ENCODE data around the genes PRSS2, EPHA1 and ARHGEF35.

- PRO-cap = no peak
These were observed 9.3 kb upstream of the PRSS1 start for GRCh38 chr7:142740000-142740305.

DNA sequence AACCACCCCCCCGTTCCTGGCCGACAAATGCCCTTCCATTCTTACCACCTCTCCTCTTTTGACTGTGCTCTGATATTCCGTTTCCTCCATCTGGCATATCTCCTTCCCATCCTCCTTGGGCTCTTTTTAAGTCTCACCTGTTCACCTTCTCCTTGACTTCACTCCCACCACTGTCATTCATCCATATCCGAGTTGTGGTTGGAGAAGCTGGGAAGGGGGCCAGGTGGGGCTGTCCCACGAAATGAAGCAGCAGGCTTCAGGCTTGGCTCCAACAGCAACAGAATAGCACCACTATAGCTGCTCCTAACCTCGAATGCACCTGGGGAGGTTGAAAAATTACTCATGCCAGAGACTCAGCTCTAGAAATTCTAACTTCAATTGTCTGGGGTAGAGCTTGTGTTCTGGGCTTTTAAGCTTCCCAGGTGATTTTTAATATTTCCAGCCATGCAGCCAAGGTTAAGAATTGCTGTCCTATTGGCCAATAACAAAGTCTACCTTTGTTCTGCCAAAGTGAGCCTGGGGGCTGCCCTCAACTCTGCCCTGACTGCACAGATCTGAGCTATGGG is 364 bp downstream of the PRSS1 start:
- PRO-cap = no peak

- PRO-cap = no peak
These were observed at the start of gene PRSS2 for GRCh38 chr7:142770692-142771060. PRSS2 (plus strand) TSS chr7:142770970.

DNA sequence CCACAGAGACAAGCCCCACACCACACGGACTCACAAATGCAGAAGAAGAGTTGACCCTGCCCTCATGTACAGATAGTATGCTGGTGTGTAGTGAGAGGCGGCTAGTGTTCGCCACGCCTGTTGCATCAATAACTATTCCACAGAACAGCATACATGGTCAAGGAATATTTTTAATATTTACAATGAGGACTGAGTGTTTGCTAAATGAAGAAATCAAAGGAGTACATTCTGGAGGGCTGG is 28.4 kb downstream of the PRSS2 start:
- PRO-cap = no peak

- PRO-cap = no peak
These were observed 5.4 kb upstream of the TMEM139 start for GRCh38 chr7:143279362-143279777.

DNA sequence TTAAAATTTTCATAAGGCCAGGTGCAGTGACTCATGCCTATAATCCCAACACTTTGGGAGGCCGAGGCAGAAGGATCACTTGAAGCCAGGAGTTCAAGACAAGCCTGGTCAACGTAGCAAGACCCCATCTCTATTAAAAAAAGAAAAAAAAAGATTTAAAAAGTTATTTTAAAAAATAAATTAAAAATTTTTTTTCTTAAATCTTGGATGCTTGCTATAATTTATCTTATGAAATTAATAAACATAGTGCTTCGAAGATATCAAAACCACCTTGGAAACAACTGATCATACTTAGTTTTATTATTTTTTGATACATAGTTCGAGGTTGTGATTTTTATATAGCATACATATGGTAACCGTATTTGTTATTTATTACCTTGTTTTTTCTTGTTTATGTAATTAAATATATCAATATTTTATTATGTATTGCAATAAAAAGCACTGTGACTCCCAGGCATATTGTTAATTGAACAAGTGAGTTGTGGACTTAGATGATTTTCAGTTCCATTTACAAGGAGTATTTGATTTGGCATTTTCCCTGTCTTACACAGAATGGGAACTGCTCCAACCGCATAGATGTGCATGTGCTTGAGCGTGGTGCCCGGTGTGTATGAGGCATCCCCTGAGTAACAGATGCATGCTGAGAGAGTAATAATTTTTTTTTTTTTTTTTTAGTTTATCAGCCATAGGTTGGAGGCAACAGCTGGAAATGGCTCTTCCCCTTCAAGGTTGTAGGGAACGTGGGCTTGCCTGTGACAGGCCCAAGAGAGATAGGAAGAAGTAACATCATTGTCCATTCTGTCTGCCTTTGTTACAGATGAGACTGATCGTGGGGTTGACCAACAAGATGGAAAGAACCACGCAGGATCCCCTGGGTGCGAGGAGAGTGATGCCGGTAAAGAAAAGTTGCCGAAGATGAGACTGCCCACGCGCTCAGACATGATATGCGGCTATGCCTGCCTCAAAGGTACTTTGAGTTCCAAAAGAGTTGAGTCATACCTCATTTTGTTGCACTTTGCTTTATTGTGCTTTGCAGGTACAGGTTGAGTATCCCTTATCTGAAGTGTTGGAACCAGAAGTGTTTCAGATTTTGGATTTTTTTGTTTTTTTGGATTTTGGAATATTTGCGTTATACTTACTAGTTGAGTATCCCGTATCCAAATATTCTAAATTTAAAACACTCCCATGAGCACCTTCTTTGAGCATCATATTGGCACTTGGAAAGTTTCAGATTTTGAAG is 12.5 kb upstream of the CLCN1 start:
- PRO-cap = no peak

GRCh38 chr7:143315707-143316006 is 254 bp upstream of the CLCN1 start:
- PRO-cap = no peak

GRCh38 chr7:143376215-143376925 is 4.8 kb upstream of the ZYX start:
- PRO-cap = no peak

- PRO-cap = no peak
These were observed 847 bp downstream of the ZYX start for GRCh38 chr7:143381803-143382580.

DNA sequence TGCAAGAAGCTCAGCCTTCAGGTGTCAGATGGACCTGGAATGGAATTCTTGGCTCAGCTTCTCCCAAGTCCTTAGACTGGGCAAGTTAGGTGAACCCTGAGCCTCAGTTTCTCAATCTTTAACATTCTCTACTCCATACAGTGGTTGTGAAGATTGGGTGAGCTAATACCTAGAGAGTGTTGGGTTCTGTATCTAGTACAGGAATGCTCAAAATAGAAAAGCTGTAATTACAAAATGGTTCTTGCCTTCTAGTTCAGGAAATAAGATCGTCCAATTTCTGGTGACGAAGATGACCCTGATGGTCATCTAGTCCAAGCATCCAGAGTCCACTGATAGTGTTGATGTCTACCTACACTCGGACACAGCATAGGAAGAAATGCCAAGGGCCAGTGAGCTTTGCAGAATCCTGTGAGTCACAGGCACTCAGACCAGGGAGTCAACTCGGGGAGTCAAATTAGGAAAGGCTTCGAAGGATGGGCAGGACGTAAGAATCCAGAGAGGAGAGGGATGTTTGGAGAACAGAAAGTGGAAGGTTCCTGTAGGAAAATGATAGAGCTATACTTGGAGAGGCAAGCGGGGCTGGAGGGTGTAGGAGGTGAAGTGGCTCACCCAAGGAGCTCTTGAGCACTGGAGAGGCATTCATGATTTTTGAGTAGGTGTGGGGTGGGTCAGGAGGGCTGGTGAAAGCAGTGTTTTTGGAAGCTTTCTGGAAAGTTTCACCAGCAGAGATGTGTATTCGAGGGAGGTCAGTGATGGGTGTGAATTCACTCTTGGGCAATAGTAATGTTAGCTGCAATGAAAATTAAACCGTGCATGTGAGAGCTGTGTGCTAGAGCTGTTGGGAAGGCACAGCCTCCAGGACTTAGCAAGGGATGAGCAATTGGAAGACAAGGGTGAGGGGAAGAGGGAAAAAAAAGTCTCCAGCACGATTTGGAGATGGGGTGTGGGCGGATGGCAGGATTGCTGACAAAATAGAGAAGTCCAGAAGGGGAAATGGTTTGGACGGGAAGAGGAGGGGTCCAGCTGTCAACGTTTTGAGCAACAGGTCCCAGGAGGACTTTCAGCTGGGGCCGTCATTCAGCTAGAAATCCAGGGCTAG is 3.0 kb downstream of the ZYX start:
- PRO-cap = no peak

DNA sequence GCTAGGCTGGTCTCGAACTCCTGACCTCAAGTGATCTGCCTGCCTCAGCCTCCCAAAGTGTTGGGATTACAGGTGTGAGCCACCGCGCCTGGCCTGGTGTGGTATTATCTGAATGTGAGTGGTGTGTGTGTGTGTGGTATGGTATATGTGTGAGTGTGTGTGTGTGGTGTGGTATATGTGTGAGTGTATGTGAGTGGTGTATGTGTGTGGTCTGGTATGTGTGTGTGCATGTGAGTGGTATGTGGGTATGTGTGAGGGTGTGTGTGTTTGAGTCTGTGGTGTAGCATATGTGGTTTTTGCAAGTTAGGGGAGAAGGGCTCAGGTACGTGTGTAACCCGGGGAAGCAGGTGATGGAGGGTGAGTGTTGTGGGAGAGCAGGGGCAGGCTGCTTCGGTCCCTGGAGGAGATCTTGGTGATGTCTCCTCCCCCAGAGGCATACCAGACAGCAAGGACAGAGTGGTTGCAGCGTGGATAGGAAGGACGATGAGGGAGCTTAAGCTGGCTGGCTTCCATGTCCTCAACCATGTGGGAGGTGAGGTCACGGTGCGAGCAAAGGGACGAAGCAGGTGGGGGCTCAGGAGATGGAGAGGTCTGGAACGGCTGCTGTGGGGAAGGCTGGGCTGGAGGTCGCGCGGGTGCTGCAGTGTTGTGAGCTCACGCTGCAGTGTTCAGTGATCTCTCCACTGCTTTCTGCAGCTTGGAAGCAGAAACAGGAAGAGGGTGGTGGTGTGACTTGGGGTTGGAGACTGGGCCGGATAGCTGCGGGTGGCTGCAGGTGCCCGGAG is 4.9 kb downstream of the ZYX start:
- PRO-cap = no peak

DNA sequence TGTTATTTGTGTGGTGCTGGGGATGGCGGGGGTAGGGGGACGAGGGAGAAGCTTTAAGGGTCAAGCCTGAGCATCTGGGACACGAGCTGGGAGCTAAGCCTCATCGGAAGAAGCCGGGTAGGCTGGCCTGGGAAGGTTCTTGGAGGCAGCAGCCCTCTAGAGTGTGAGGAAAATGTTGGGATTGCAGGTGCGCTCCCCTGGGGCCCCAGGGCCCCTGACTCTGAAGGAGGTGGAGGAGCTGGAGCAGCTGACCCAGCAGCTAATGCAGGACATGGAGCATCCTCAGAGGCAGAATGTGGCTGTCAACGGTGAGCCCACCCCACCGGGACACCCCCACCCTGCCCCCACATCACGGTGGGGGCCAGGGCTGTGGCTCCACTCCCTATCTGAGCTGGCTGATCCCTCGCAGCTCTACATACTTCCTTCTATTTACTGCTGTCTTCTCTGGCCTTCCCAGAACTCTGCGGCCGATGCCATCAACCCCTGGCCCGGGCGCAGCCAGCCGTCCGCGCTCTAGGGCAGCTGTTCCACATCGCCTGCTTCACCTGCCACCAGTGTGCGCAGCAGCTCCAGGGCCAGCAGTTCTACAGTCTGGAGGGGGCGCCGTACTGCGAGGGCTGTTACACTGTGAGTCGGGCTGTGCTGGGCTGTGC is 7.0 kb downstream of the ZYX start:
- PRO-cap = no peak

GRCh38 chr7:143408195-143409221 is at the start of gene EPHA1:
EPHA1 (minus strand) TSS chr7:143408856.
- PRO-cap = no peak

GRCh38 chr7:143410421-143411138 is 1.9 kb upstream of the EPHA1 start:
- PRO-cap = no peak

DNA sequence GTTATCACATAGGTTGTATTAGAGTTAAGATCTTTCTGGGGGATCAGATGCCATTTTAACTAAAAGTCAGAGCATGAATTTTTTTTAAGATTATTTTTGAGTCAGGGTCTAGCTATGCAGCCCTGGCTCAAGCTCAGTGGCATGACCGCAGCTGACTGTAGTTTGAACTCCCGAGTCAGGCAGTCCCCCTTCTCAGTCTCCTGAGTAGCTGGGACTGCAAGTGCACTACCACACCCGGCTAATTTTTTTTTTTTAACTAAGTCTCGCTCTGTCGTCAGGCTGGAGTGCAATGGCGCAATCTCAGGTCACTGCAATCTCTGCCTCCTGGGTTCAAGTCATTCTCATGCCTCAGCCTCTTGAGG is 7.8 kb downstream of the TAS2R41 start:
- PRO-cap = no peak

DNA sequence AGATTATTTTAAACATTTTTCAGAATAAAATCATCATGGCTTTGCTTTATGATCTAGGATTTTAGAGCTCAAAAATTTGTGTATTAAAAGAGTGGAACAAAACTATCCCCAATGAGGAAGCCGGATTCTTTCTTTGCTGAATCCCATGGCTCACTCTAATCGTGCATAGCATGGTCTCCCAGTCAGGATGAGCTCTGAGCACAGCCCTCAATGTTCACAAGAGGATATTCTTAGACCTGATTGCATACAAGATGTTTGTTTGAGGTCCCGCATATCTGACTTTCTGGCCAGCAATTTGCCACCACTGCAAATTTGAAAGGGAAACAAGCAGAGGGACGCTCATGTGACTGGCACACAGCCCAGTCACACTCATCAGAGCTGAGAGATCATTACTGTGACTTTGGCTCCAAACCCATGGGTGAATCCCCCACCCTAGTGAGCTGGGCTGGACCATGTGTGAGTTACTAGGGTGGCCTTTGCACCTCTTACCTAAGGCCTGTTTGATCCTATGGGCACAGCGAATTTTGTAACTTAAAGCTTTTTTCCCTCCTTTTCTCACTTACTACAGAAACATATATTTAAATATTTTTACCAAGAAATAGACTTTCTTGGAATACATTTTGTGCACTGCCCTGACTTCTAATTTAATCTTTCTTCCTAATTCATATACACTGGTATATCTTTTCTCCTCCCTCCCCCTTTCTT is 9.9 kb downstream of the TAS2R41 start:
- PRO-cap = no peak

- PRO-cap = no peak
These were observed 14.2 kb downstream of the TAS2R41 start for GRCh38 chr7:143491954-143492242.

GRCh38 chr7:143875821-143876580 is 26.0 kb downstream of the TCAF1 start:
- PRO-cap = no peak

- PRO-cap = no peak
These were observed at the start of gene ARHGEF35 for GRCh38 chr7:144195432-144196066. ARHGEF35 (minus strand) TSS chr7:144195833.

DNA sequence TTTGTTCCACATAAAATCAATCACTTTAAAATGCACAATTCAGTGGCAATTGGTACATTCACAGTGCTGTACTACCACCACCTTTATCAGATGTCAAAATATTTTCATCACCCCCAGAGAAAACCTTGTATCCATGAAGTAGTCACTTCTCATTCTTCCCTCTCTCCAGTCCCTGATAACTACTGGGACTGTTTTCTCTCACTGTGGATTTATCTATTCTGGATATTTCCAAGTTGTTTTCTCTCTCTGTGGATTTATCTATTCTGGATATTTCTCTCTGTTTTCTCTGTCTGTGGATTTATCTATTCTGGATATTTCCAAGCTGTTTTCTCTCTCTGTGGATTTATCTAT is 435.4 kb upstream of the CNTNAP2 start:
- PRO-cap = no peak

All from peritoneum (tissue), 1 donor.